Renal cortical epithelial cell (primary cell): ENCODE data around the genes GRIN1, TOR4A, NOXA1 and MRPL41.

DNA sequence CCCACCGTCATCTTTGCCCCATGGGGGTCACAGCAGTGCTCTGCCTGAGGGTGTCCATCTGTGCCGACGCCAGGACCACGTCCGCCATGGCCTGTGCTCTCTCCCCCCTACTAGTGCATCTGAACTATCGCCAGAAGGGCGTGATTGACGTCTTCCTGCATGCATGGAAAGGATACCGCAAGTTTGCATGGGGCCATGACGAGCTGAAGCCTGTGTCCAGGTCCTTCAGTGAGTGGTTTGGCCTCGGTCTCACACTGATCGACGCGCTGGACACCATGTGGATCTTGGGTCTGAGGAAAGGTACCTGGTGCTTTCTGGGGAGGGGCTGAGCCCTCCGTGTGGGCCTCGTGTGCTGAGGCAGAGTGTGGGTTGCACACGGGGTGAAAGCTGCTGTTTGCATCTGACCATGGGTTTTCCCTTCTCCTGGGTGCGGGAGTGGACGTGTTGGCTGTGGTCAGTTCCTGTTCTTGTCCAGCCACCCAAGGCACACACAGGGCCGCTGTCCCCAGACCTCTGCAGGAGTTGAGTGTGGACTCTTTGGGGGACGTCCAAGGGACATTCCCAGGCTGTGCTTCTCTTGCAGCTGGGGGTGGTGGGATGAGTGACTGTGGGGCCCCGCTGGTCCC is 12.9 kb downstream of the MAN1B1 start:
- RRBS, result no CpG with 5 or more reads among the region's 22 CpGs

DNA sequence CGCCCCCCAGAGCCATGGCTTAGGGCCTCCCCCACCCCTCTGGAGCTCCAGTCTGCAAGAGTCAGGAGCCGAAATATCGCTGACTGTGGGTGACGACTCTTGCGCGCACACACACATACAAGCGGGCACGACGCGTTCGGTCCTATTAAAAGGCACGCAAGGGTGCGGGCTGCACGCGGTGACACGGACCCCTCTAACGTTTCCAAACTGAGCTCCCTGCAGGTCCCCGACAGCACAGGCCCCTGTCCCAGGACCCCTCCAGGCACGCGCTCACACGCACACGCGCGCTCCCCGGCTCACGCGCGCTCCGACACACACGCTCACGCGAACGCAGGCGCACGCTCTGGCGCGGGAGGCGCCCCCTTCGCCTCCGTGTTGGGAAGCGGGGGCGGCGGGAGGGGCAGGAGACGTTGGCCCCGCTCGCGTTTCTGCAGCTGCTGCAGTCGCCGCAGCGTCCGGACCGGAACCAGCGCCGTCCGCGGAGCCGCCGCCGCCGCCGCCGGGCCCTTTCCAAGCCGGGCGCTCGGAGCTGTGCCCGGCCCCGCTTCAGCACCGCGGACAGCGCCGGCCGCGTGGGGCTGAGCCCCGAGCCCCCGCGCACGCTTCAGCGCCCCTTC is at the start of gene GRIN1:
GRIN1 (plus strand) TSS at position 440 of the 617 bp plus-strand sequence.
- RRBS, result 4% methylated on average over 19 of the region's 78 CpGs

DNA sequence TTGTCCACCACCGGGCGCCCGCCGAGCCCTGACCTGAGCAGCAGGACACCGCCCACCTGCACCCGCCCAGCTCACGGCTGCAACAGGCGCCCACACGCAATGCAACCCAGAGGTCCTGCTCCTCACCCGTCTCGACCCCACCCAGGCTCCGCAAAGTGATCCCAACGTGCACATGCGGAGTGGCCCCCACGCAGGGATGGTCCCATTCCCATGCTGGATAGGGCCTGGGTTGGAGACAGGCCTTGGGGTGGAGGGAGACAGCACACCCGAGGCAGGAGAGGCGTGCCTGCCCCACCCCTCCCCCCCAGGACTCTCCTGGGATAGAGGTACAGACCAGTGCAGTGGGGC is 345 bp upstream of the LRRC26 start:
- RRBS, result 17% methylated on average over 1 of the region's 17 CpGs

DNA sequence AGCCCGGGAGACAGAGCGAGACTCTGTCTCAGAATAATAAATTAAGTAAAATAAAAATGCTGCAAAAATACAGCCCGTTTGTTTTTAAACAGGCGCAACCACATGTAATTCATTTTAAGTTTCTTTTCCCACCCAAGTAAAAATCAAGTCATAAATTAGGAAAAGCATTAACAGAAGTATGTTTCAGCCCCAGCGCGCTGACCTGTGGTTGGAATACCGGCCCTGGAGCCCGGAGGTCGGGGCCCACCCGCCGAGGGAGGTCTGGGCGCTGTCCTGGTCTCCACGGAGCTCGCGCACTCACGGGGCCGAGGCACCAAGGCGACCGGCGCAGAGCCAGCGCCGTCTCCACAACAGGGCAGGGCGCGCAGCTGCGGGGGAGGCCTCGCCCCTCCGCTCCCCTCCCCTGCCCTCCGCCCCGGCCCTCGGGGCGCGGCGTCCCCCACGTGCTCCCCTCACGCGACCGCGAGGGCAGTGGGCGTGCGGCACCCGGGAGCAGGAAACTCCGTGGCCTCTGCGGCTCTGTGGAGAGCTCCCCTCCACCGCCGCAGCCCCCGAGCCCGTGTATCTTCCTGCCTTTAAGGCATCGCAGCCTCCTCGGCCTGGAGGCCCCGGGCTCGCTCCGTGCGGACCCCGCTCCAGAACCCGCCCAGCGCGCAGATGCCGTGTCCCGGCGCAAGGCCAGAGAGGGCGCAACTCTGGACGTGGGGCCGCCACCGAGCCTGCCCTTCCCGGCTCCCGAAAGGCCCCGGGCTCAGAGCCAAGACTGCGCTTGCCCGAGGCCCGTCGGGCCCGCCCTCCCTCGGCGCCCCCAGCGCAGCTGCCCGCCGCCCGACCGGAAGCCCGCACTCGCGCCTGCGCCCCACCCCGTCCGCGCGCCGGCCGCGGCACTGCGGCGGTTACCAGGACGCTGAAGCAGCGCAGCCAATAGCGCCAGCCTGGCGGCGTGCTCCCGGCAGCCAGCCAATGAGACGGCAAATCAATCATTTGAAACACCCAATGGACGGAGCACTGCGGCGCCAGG is 715 bp upstream of the TUBB4B start:
- RRBS, result under 1% methylated on average over 74 of the region's 102 CpGs

GRCh38 chr9:137276848-137277992 is at the start of gene TOR4A:
TSS of gene TOR4A (plus strand) at chr9:137277726.
- RRBS, result 4% methylated on average over 3 of the region's 38 CpGs

DNA sequence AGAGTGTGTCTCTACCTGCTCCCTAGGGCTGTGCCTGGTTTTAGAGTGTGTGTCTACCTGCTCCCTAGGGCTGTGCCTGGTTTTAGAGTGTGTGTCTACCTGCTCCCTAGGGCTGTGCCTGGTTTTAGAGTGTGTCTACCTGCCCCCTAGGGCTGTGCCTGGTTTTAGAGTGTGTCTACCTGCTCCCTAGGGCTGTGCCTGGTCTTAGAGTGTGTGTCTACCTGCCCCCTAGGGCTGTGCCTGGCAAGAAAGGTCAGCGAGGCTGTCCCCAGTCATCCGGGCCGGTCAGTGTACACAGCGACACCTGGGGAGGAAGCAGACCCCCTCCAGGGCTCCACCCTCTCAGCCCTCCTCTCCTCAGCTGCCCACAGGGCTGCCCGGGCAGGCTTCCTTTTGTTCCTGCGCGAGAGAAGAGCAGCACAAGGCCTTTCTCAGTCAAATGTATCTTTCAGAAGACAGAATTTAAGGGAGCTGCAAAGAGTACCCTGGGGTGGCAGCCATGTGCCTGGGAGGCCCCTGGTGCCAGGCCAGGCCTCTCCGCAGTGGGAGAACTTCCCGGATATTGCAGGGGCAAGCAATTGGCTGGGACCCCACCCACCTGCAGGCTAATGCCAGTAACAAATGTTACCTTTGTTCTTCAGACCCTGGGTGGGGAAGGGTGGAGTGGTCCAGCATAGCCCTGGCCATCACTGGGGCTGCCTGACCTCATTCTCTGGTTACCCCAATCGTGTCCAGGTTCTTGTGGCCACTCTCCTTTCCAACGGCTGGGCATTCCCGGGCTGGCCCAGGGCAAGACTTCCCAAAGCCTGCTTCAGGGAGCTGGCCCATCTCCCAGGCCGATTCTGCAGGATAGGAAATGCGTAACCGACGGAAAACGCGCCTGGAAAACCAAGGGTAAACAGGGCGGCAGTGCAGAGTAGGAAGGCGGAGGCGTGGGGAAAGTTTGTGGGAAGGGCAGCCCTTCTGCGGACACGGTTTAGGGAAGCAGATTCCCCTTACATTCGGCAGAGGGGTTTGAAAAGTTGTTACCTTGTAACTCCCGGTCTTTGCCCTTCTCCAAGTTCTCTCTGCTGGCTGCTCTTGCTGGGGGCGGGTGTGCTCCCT is 3.8 kb downstream of the NRARP start:
- RRBS, result 35% methylated on average over 2 of the region's 26 CpGs

DNA sequence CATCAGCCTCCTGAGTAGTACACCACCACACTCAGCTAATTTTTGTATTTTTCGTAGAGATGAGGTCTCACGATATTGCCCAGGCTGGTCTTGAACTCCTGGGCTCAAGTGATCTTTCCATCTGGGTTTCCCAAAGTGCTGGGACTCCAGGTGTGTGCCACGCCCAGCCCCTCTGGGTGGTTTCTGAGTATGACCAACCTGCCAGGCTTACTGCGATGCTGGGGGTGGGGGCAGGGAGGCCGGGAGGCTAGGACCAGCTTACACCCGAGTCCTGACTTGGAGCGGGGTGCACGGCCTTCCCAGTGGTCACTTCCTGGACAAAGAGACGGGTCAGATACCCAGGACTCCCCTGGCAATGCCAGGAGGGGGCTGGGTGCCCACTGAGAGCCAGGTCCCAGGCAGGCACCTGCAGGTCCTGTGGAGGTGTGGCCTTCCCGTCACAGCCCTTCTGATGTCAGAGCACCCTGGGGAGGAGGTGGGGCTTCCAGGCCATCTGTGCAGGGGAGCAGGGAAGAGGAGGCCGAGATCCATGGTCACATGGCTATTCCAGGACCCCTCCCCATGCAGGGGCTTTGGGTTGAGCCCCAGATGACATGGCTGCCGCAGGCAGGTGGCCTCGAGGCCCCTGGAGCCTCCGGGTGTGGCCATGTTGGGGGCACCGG is 8.4 kb upstream of the NRARP start:
- RRBS, result no CpG with 5 or more reads among the region's 15 CpGs

DNA sequence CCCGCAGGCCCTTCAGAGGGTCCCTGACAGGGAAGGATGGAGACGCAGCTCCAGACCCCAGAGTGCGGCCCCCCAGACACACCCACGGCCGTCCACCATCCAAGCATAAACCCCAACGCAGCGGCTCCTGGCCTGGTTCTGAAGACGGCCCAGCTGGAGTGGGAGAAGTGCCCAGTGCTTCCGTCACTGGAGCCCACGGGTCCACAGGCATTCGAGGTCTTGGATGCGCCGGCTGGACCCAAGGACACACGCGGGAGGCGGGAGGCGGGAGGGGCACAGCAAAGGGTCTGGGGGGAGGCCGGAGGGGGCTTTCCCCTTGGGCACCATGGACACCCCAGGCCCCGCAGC is 15.4 kb downstream of the EXD3 start:
- RRBS, result 48% methylated on average over 6 of the region's 19 CpGs

- RRBS, result 43% methylated on average over 3 of the region's 15 CpGs
Measured at GRCh38 chr9:137407924-137408339, 15.0 kb downstream of the EXD3 start.

- RRBS, result 3% methylated on average over 50 of the region's 95 CpGs
Measured at GRCh38 chr9:137423063-137423768, at the start of gene NOXA1. TSS of gene NOXA1 (plus strand) at chr9:137423393.

DNA sequence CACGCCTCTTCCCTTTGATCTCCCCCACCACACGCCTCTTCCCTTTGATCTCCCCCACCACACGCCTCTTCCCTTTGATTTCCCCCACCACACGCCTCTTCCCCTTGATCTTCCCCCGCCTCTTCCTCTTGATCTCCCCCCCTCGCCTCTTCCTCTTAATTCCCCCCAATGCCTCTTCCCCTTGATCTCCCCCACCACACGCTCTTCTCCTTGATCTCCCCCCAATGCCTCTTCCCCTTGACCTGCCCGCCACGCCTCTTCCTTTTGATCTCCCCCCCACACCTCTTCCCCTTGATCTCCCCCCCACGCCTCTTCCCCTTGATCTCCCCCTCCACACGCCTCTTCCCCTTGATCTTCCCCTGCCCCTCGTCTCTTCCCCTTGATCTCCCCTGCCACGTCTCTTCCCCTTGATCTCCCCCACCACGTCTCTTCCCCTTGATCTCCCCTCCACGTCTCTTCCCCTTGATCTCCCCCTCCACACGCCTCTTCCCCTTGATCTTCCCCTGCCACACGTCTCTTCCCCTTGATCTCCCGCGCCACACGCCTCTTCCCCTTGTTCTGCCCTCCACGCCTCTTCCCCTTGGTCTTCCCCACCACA is 8.4 kb downstream of the NSMF start:
- RRBS, result no CpG with 5 or more reads among the region's 21 CpGs

GRCh38 chr9:137454126-137454851 is 4.8 kb downstream of the NSMF start:
- RRBS, result no CpG with 5 or more reads among the region's 37 CpGs

DNA sequence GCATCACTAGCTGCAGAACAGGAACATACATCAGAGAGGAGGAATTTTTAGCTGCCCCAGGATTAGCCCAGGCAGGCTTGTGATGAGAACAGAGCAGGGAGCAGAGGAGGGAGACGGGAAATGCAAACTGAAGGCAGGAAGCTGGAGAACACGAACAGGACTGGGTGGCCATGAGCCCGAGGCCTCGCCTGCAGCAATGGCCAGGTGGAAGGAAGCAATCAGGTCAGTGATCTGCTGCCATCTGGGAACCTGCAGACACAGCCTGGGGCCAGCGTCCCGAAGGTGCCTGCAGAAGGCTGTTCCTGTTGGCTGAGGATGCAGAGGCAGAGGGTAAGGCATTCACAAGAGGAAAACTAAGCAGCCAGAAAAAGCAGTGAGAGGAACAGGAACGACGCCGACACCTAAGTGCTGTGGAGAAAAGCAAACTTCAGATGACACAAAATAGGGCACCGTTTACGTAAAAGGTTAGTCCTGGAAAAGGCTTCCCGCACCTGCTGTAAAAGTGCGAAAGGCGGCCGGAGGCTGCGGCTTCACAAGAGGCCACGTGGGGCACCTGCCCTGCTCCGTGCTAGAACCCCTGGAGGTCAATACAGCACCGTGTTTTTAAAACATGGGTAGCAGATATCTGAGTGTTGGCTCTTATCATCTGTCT is 20.6 kb upstream of the NSMF start:
- RRBS, result no CpG with 5 or more reads among the region's 19 CpGs

DNA sequence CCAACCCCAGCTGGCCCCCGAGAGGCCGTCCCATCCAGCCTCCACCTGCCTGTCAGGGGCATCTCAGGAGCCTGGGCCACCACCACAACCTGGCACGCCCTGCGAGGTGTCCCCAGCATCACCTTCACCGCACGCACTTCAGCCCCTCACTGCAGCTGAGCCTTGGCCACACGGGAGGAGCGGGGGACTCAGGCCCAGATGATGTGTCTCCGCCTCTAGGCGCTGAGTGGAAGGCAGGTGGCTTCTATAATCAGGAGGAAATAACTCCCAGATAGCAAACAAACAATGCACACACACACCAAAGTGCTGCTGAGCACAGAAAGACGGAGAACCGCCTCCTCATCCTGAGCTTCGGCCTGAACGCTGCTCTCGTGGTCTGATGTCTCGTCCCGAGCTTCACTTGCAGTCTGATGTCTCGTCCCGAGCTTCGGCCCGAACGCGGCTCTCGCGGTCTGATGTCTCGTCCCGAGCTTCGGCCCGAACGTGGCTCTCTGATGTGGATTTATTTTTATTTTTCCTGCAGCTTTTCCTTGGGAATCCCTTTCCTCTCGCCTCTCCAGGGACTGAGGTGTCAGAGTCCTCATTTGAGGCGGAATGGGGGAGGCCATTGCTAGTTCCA is 28.7 kb upstream of the NSMF start:
- RRBS, result no CpG with 5 or more reads among the region's 32 CpGs

DNA sequence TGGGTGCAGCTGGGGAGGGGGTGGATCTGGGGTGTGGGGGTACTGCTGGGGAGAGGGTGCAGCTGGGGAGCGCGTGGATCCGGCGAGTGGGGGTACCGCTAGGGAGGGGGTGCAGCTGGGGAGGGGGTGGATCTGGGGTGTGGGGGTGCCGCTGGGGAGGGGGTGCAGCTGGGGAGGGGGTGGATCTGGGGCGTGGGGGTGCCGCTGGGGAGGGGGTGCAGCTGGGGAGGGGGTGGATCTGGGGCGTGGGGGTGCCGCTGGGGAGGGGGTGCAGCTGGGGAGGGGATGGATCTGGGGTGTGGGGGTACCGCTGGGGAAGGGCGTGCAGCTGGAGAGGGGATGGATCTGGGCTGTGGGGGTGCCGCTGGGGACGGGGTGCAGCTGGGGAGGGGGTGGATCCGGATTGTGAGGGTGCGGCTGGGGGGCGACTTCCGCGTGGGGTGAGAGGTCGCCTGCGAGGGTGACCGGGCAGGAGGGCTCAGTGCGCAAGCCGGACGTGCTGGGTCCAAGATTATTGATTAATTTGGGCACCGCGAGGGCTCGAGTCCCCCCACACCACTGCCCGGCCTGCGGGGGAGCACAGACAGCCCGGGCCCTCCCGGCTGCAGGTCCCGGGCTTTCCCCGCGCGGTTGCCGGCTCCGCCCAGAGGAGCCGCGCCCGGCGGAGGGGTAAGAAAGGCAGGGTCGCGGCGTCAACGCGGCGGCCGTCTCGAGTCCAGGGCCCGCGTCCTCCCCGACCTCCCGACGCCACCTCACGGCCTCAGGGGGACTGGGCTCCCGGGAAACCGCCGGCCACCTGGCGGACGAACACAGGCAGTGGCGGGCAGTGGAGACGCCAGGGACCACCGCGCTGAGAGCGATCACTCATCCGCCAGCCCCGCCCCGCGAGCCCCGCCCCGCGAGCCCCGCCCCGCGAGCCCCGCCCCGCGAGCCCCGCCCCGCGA is 630 bp upstream of the MRPL41 start:
- RRBS, result 1% methylated on average over 14 of the region's 82 CpGs

DNA sequence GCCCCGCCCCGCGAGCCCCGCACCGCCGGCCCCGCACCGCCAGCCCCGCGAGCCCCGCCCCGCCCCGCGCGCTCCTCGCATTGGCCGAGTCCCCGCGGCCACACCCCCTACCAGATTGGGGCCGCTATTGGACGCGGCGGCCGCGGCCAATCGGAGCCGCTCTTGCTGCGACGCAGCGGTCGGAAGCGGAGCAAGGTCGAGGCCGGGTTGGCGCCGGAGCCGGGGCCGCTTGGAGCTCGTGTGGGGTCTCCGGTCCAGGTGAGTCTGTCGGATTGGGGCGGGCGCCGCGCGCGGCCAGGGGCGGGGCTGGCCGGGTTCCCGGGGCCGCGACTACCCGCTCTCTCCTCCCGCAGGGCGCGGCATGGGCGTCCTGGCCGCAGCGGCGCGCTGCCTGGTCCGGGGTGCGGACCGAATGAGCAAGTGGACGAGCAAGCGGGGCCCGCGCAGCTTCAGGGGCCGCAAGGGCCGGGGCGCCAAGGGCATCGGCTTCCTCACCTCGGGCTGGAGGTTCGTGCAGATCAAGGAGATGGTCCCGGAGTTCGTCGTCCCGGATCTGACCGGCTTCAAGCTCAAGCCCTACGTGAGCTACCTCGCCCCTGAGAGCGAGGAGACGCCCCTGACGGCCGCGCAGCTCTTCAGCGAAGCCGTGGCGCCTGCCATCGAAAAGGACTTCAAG is at the start of gene MRPL41:
MRPL41 (plus strand) TSS at position 159 of the 676 bp plus-strand sequence.
- RRBS, result 1% methylated on average over 34 of the region's 90 CpGs

DNA sequence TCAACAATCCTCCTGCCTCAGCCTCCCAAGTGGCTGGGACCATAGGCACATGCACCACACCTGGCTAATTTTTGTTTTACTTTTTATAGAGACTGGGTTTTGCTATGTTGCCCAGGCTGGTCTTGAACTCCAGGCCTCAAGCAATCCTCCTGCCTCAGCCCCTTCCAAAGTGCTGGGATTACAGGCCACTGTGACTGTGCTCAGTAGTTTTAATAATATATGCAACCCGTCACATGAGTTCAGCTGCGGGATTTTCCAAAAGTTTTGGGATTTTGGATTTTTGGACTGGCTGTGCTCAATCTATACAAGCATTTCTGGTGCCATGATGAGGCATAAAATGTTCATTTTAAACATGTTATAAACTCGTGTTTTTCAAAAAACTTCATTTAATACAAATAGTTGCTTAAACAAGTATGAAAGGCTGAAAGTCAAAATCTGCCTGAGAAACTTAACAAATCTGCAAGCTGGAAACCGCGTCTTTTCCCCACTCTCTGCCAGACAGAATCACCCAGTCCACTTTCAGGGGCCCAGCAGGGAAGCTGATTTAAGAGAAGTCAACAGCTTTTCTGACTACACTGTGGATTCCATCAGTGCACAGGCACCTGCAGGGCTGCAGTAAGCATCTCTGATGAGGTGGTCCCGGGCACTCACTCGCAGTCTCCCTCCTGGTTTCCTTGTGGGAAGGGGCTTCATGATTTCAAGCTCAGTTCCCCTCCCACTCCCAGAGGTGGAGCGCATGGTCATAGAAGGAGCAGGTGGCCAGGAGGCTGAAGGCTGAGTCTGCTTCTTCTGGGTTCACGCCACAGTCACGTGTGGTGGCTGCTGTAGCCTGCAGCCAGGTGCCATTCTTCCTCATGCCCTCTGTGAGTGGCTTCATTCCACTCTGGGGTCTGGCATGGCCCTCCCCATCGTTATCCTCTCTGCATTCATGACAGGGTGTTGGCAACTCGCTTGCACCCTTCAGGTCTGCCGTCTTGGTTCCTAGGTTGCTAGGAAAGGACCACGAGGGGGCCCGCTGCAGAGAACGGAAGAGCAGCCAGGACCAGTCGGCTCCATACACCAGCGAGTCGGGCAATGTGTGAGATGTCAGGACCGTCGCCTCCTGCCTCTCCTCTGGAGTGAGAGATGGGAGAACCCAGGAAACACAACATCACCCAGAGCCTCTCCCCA is 3.2 kb downstream of the MRPL41 start:
- RRBS, result no CpG with 5 or more reads among the region's 21 CpGs

DNA sequence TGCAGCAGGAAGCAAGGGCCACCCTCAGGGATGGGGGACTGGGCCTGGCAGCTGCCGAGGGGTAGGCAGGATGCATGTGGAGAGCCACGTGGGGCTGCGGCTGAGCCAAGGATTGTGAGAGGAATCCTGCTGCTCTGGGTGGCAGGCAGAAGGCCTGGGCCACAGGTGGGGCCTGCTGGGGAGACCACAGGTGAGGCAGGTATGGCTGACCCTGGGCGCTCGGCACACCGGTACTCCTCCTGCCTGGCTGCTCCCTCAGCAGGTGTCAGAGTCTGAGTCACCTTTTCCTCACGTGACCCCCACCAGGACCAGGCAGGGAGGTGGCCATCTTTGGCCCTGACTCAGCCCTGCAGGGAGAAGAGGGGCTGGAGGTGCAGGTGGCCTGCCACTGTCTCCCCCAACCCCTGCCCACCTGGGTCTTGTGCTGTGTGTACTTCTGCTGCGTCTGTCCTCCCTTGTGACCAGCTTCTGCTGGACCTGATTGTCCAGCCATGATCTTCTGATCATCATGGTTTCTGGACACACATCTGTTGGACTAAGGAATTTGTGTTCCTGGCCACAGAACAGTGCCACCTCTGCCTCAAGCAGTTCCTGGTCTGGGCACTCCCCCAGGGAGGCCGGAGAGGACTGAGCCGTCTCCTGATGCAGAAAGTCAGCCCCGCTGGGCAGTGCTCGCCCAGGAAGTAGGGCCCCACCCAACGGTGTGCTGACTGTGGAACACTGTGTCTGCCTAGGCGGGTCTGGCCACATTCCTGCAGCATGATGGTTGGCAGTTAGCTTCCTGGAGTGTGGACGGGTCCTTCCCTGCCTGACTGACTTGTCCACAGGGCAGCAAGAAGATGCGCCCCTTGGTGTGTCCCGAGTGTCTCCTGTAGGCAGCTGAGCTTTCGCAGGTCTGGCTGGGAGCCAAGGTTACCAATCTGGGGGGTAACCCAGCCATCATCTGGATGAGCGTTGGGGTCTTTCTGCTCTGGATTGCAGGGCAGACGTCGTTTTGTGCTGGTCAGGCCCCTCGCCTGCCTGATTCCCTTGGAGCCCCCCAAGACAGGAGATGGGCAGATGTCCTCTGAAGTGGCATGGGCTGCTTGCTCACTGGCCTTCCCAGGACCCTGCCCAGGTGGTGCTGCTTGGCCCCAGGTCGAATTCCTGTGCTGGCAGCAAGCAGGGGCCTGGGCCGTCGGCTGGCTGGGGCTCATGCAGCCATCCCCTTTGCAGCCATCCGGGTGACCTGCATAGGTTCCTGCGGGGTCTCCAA is 6.6 kb downstream of the ARRDC1 start:
- RRBS, result no CpG with 5 or more reads among the region's 27 CpGs

DNA sequence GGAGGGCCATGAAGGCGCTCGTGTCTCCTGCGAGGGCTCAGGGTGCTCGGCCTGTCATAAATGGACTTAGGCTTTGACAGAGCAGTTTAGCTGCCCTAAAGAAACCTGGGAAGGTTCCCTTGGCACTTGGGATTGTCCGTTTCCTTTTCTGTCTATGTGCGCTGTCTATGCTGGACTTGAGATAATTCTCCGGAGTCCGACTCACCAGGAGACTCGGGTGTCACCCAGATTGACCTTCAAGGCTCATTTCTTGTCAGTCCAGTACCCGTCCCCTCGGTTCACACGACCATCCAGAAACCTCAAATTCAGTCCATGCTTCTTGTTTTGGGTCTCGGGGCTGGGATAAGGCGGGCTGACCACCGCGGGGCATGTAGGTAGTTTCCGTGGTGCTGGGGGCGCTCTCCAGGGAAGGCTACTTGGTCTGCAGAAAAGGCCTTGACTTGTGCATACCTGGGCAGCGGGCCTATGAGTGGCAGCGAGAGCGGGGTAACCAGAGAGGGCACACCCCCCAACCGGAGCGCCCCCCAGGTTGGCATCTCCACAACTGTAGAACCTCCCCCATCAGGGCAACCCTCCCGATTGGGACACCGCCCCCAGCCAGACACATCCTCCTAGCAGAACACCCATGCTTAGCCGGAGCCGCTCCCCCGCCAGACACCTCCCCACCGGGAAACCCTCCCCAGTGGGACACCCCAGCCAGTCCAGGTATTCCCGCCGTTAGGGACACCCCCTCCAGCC is 907 bp upstream of the EHMT1 start:
- RRBS, result 1% methylated on average over 3 of the region's 31 CpGs

- RRBS, result no CpG with 5 or more reads among the region's 18 CpGs
Measured at GRCh38 chr9:137682260-137683052, 63.7 kb downstream of the EHMT1 start.